Colon Carcinoma Metastatic in the Brain (tissue), 2 donors: ENCODE measurements around the gene DLX1.

DNA sequence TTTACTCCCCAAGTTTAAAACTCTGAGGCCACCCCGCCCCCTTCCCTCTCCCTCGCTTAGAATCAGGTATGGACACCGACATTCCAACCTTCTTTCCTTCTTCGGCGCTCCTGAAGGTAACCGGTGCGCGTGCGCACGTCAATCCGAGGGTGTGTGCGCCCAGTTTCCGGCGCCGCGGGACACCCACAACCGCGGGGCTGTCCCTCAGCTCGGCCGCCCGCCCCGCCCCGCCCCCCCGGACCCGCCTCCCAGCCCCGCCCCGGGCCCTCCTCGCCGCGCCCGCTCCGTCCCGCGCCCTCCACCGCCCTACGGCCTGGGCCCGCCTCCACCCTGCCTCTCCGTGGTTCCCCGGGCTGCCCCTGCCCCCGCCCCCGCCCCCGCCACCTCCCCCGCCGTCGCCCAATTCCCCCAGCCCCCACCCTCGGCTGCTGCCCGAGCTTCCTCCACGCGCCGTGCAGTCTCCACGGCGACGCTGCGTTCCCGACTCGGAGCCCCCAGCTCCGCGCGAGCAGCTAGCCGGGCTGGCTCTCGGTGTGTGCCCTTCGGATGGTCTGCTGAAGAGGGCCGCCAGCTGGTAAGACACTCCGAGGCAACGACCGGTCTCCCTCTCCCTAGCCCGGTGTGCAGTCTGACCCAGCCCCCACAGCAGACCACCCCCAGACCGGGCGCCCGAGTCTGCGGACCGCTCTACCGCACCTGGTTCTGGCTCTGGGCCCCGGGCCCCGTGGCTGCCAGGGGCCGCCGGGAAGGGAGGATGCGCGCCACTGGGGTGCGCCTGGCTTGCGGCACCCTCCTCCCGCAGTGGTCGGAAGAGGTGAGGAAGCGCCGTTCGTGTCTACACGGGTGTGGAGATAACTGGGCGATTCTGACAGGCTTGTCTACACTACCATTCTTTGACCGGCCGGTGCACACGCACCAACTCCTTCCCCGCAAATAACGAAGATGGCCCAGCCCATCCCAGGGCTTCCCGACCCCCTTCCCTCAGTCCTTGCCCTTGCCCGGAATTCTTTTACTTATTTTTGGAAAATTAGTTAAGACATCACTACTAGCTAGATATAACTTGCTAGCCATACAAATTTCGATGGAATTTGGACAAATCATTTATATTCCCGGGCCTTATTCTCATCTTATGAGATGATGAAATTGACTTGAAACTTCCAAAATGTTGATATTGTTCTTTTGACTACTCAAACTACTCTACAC is 837 bp downstream of the ERICH2 start:
- PRO-cap, 2 experiments: peak in 2 of 2 experiments; most common plus-strand start position 329 of the sequence (in 1); most common minus-strand start position 153 of the sequence (in 1)

- PRO-cap, 2 experiments: no peak in any of the 2 experiments
Observed at GRCh38 chr2:171044184-171044799, 115.2 kb downstream of the GORASP2 start.

GRCh38 chr2:171149179-171149643 is 11.5 kb downstream of the TLK1 start:
- PRO-cap, 2 experiments: no peak in any of the 2 experiments

DNA sequence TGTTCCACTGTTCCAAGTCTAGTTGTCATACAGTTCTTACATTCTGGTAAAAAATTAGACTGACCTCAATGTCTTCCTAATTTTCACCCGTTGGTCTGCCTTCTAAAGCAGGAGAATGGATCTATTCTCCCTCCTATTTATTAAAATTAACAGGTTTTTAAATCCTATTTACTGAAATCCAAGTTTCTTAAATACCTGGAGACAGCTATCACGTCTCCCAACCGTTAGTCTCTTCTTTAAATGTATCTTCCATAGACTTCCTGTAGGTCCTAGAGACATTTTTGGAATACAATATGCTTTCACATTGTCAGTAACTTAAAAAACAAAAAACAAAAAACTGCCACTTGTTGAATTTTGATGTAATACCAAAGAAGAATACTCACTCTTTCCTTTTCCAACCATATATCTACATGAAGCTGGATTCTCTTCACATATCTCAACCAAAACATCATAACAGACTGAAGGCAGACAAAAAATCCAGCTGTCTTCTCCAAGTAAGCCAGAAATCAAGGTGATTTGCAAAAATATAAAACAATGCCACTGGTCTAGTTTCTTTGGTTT is 4.8 kb downstream of the TLK1 start:
- PRO-cap, 2 experiments: no peak in any of the 2 experiments

GRCh38 chr2:171553622-171554339 is 31.5 kb downstream of the CYBRD1 start:
- PRO-cap, 2 experiments: no peak in any of the 2 experiments

DNA sequence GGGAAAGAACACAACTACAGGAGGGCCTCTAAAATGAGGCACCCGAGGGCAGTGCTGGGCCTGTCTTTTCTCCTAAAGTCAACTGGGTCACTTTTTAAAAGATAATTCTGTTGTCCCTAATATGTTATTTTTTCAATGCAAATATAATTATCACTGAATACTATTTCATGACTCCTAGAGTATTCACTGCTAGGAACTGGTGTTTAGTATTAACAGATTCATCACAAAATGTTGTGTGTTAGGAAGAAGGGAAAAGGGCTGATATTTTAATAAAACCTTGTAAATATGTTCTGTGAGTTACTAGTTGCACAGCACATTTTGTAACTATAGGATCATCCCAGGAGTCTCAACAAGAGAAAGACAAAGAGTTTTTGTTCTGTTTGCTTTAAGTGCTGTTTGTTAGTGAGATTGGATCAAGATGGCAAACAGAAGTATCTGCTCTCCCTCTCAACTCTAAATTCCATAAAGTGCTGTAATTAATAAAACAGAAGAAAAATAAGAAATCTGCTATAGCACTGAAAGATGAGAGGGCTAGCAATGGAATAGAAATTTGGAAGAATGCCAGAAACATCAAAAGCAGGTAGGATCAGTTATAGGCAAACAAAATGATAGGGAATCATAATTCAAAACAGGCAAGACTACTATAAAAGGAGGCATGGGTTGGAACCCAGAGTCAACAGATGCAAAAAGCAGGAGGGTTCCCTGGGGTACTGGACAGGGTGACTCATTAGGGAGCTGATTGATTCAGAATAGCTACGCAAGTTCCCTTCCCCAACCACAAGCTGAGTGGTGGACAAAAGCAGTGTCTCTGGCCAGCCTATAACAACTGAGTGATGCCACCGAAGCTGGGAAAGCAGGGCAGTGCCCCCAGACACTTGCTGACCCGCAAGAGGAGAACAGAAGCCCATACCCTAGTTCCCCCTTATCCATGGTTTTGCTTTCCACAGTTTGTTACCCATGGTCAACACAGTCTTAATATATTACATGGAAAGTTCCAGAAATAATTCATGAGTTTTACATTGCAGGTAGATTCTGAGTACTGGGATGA is 75.7 kb downstream of the DYNC1I2 start:
- PRO-cap, 2 experiments: no peak in any of the 2 experiments

- PRO-cap, 2 experiments: peak in 1 of 2 experiments; most common minus-strand start chr2:172085304 (in 1)
Observed at GRCh38 chr2:172085190-172086039, at the start of gene DLX1. DLX1 (plus strand) TSS chr2:172085507.

GRCh38 chr2:172087484-172088260 is 2.4 kb downstream of the DLX1 start:
- PRO-cap, 2 experiments: no peak in any of the 2 experiments

DNA sequence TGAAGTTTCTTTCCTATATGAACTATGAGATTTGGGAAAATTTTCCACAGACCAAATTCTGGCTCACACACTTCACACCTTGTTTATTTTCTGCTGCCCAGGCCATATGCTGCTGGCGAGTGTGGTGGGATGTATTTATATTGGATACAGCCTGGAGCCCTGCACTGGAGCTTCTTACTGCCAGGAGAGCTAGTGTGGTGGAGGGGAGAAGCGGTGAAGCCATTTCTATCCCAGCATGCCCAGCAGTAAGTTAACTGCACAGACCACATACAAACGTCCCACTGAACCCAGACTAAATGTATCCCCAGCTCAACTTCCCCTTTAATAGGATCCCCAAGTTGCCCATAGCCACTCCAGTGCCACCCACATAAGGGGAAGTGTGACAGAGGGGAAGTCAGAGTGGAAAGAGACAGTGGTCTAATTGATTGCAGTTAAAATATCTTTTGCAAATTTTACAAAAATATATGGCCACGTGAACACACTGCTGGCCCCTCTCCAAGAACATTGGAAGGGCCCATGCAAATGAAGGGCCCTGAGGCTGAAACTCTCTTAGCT is 146.7 kb upstream of the ITGA6 start:
- PRO-cap, 2 experiments: no peak in any of the 2 experiments

DNA sequence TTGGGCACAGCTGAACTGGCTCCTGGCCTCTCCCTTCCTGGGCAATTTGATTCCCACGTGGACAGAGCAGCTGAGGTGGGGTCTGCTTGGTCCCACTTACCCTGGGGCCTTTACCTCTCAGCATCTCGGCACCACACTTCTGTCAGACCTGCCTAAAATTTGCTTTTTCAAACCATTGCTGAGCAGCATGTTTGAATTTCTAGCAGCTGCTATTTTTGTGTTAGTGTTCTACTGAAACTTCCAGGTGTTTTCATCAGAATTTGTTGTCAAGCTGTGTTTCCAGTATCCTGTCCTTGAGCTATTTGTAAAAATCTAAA is 63.8 kb upstream of the PDK1 start:
- PRO-cap, 2 experiments: no peak in any of the 2 experiments

DNA sequence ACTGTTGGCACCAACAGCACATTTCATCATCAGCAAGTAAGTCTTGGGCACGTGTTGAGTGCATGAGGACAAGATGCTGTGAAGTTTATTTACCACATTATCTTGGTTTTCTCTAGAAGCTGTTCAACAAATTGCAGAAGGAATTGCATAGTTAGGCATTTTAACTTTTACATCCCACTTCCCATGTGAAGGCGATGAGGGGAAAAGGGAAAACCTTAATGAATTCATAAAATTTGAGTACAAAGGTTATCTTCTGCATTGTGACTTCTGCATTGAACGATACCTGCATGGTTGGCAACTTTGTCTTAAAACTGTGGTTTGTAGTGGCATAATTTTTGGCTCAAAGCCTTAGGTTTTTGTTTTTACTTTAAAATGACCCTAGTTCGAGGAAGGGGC is 947 bp downstream of the PDK1 start:
- PRO-cap, 2 experiments: no peak in any of the 2 experiments

GRCh38 chr2:172783052-172783503 is 47.4 kb downstream of the RAPGEF4 start:
- PRO-cap, 2 experiments: no peak in any of the 2 experiments

GRCh38 chr2:172847182-172847578 is 111.5 kb downstream of the RAPGEF4 start:
- PRO-cap, 2 experiments: no peak in any of the 2 experiments

GRCh38 chr2:172949573-172950003 is 126.1 kb upstream of the MAP3K20 start:
- PRO-cap, 2 experiments: no peak in any of the 2 experiments

DNA sequence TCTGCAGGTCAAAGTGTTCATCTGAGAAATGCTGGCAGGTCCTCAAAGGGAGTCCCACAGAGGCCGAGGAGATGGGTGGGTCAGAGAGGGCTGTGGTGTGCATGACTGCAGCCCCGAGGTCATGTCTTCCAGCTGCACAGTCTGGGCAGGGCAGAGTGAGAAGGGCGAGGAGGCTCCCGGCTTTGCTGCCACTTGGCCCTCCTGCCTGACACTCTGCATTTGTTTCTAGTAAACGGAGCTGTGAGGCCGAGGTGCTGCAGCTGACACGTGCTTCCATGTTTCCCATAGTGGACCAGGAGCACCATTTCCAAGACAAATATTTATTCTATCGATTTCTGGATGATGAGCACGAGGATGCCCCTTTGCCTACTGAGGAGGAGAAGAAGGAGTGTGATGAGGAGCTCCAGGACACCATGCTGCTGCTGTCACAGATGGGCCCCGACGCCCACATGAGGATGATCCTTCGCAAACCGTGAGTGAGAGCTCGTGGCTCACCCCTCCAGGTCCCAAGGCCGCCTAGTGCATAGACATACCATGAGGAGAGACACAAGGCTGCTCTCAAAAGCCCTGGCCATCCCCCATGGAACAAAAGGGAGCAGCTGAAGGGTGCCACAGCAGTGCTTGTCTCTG is 108.6 kb upstream of the MAP3K20 start:
- PRO-cap, 2 experiments: no peak in any of the 2 experiments

DNA sequence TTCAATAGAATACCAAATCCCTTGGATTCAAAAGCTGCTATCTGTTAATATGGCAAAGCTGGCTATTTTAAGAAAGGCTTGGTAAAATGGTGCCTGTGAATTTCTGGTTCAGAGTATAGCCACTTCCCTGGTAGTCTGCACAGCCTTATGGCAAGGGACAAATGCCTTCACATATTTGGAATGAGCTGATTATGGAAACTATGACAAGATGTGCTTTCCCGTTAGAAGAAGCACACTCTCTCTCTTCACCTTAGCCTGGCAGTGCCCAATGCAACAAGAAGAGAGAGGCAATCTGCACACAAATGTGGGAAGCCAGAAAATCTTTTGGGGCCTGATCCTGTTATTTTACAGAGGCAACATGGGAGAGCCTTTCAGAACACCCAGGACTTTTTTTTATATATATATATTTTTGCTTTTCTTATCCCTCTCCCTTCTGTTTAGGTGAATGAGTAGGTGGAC is 47.5 kb upstream of the MAP3K20 start:
- PRO-cap, 2 experiments: no peak in any of the 2 experiments

- PRO-cap, 2 experiments: no peak in any of the 2 experiments
Observed at GRCh38 chr2:173044018-173044535, 31.6 kb upstream of the MAP3K20 start.

GRCh38 chr2:173076153-173076970 is 716 bp downstream of the MAP3K20 start:
- PRO-cap, 2 experiments: peak in 2 of 2 experiments; most common plus-strand start chr2:173076449 (in 2); most common minus-strand start chr2:173076414 (in 2)

DNA sequence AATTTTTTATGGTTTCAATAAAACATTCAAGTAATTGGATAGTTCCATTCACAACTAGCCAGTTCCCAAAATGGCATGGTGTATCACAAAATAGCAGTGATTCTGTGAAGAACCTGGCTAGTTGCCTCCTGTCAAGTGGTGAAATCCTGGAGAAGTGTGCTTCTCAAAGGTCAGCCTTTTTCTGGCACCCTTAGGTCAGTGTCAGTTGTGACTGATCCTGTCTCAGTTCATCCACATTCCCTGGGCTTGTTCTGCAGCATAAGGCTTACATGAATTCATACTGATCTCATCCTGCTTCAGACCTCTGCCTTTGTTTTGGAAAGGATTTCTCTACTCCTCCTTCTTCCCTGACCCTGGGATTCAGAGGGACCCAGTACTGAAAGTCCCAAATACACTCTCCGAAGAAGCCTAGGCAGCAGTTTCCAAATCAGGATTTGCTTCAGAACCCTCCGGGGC is 10.9 kb downstream of the MAP3K20 start:
- PRO-cap, 2 experiments: no peak in any of the 2 experiments

DNA sequence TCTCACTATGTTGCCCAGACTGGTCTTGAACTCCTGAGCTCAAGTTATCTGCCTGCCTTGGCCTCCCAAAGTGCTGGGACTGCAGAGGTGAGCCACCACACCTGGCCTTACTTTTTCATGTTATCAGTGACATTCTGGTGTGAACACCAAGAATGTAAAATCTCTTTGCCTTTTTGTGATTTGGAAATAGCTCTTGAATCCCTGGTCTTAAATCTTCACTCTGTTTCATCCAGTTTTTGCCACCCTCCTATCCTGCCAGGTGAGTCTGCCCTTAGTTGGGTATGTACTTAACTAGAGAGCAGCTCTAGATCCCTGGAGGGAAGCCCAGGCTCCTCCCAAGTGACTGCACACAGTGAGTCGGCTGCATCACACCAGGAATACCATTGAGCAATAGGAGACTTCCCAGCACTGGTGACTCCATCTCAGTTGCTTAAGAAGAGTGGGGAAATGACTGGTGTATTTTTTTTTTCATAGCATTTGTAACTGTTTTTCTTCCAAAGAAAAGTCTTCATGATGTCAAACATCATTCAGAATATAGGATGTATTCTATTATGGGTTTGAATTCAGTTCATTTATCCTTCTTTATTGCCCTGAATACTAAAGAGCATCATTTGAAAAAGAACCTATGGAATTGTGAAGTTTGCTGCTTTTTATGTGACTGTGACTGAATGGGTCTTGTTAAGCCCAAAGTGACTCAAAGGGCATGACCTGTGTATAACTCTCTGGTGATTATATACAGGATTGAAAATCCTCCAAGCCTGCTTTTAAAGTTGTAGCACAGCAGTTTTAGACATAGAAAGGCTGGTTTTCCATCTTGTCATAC is 84.1 kb downstream of the MAP3K20 start:
- PRO-cap, 2 experiments: no peak in any of the 2 experiments